Uterus (tissue), 7 donors: ENCODE data around the gene SLC27A3.

DNA sequence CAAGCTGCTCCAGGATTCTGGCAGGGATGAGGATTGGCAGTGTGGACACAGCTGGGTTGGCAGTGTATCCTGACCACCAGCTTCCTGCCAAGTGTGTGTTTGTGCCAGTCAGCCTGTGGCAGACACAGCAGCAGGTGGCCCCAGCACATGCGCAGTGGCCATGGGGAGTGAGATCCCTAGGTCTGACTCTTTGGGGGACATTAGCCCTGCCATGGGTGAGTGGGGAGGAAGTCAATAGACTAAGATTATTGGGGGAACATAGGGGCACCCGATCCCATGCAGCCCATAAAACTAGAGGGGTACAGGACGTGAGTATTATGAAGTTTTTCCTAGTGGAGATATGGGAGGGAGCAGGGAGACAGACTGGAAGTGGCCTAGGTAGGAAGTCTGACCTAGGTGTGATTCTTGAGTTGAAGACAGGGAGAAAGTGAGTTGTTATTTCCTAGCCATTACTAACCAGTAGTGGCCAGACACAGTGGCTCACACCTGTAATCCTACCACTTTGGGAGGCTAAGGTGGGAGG is 8.5 kb upstream of the SNAPIN start:
- PRO-cap, 4 experiments = no peak in any of the 4 experiments
- RAMPAGE, long total RNA, 2 experiments = no peak in any of the 2 experiments
- RRBS = no CpG with 5 or more reads among the region's 3 CpGs

DNA sequence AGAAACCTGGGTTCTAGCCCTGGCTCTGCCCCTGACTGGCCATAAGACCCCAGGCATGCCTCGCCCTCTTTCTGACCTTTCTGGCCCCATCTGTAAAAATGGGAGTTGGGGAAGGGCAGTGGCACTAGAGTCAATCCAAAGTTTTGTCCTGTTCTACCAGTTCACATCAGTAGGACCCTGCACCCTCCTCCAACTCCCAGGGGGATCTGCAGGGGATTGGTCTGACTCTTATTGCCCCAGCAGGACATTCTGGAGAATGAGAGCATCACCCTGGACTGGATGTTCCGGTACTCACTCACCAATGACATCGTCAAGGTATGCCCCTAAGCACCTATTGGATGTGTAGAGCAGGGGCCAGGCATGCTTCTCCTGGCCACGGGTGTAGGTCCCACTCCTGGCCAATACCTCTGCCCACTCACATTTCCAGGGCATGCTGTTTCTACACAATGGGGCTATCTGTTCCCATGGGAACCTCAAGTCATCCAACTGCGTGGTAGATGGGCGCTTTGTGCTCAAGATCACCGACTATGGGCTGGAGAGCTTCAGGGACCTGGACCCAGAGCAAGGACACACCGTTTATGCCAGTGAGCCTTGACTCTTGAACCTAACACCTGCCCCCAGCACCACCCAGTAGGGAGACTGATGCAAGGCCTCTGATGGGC is 8.4 kb downstream of the NPR1 start:
- PRO-cap, 4 experiments = no peak in any of the 4 experiments
- RAMPAGE, long total RNA, 2 experiments = start-site peak on the plus strand in 1 of 2 experiments, centred at position 274 of the sequence, 14 reads per replicate
- RRBS = no CpG with 5 or more reads among the region's 8 CpGs

DNA sequence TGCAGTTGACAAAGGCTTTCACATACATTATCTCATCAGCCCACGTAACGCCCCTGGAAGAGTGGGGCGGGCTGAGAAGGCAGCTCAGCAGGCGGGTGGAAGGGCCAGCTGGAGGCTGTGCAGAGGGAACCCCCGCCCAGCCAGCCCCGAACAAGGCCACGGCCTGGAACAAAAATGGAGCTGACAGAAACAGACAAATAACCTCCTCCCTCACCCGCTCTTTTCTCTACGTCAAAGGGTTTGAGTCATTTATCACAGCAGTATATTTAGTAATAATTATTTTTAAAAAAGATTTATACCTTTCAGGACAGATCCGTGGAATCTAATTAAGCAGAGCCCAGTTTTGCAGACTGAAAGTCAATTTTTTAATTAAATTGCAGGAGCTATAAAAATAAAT is 20.0 kb downstream of the NPR1 start:
- PRO-cap, 4 experiments = peak in 4 of 4 experiments; most common plus-strand start position 87 of the sequence (in 3); most common minus-strand start position 170 of the sequence (in 3)
- RAMPAGE, long total RNA, 2 experiments = no peak in any of the 2 experiments
- RRBS = no CpG with 5 or more reads among the region's 10 CpGs

GRCh38 chr1:153771596-153772286 is 3.5 kb upstream of the SLC27A3 start:
- PRO-cap, 4 experiments = no peak in any of the 4 experiments
- RAMPAGE, long total RNA, 2 experiments = no peak in any of the 2 experiments
- RRBS = no CpG with 5 or more reads among the region's 16 CpGs

DNA sequence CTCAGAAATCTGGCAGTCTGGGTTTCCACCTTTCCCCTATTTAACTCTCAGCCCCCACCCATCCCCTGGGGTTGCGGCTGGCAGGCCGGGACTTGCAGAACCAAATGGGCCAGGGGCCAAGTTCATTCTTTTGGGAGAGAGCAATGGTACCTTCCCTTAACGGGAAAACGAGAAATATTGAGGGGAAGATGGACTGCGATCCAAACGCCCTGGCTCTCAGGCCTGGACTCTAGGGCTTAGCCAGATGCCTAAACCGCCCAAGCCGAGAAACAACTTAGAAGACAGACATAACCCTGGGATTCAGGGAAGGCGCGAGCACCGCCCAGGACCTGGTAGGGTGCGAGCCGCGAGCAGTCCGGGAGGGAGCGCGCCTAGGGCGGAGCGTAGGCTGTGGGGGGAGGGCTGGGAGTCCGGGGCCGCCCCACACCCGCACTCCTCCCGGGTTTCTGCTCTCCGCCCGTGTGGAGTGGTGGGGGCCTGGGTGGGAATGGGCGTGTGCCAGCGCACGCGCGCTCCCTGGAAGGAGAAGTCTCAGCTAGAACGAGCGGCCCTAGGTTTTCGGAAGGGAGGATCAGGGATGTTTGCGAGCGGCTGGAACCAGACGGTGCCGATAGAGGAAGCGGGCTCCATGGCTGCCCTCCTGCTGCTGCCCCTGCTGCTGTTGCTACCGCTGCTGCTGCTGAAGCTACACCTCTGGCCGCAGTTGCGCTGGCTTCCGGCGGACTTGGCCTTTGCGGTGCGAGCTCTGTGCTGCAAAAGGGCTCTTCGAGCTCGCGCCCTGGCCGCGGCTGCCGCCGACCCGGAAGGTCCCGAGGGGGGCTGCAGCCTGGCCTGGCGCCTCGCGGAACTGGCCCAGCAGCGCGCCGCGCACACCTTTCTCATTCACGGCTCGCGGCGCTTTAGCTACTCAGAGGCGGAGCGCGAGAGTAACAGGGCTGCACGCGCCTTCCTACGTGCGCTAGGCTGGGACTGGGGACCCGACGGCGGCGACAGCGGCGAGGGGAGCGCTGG is at the start of gene SLC27A3:
SLC27A3 (plus strand) TSS at position 538 of the 1,011 bp plus-strand sequence.
- PRO-cap, 4 experiments = peak in 4 of 4 experiments; most common plus-strand start position 910 of the sequence (in 4); most common minus-strand start position 849 of the sequence (in 4)
- RAMPAGE, long total RNA, 2 experiments = no peak in any of the 2 experiments
- RRBS = 2% methylated on average over 19 of the region's 79 CpGs

DNA sequence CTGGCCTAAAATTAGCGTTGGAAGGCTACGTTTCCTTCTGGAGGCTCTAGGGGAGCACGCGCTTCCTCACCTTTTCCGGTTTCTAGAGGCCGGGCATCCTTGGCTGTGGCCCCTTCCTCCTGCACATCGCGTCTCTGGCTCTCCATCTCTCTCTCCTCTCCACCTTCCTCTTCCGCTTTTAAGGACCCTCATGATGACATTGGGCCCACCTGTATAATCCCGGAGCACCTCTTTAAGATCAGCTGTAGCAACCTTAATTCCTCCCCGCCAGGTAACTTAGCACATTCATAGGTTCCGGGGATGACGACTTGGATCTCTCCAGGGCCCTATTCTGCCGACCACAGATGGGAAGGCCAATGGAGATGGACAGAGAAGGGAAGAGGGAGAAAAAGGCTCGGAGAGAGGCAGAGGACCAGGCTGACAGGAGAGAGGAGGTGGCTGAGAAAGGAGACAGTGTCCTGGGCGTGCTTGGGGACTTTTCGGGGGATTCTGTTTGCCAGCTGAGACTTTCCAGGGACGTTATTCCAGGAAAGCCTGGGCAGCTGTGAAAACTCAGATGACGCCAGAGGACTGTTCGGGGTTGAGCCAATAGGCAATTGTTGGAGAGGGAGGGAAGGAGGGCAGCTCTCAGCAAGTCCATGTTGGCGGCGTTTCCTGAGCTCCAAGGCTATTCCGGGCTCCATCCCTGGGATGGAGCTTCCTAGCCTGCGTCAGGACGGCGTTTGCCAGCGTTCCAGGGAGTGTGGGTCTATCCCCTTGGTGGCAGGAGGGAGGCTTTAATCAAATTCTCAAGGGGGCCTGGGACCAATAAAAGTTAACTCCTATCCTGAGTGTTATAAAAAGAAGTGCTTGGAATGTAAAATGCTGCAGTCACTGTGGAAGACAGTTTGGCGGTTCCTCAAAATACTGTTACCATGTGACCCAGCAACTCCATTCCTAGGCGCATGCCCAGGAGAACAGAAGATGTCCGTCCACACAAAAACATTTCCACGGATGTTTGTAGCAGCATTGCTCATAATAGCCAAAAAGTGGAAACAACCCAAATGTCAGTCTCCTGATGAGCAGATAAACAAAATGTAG is 15.0 kb downstream of the SLC27A3 start:
- PRO-cap, 4 experiments = peak in 4 of 4 experiments; most common plus-strand start position 670 of the sequence (in 4); most common minus-strand start position 724 of the sequence (in 3)
- RAMPAGE, long total RNA, 2 experiments = no peak in any of the 2 experiments
- RRBS = 20% methylated on average over 3 of the region's 31 CpGs

GRCh38 chr1:153790948-153791651 is 15.9 kb downstream of the SLC27A3 start:
- PRO-cap, 4 experiments = no peak in any of the 4 experiments
- RAMPAGE, long total RNA, 2 experiments = no peak in any of the 2 experiments
- RRBS = no CpG with 5 or more reads among the region's 9 CpGs

DNA sequence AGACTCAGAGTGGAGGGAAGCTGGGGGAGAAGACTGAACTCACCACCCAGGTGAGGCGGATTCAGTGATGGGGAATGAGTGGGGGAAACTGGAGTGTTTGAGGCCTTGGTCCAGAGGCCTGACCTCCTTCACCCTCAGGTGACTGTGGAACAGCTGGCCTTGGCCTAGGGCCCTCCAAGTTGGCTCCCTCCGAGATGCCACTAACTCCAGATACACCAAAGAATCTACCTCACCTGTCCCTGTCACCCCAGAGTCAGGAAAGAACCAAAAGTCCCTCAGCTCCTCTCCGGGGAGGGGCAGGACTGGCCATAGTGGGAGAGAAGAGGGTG is 27.3 kb downstream of the SLC27A3 start:
- PRO-cap, 4 experiments = no peak in any of the 4 experiments
- RAMPAGE, long total RNA, 2 experiments = no peak in any of the 2 experiments
- RRBS = no CpG with 5 or more reads among the region's 3 CpGs

GRCh38 chr1:153944957-153945722 is 1.4 kb downstream of the DENND4B start:
- PRO-cap, 4 experiments = peak in 3 of 4 experiments; most common plus-strand start chr1:153945443 (in 3); most common minus-strand start chr1:153945249 (in 1)
- RAMPAGE, long total RNA, 2 experiments = no peak in any of the 2 experiments
- RRBS = 15% methylated on average over 2 of the region's 14 CpGs

DNA sequence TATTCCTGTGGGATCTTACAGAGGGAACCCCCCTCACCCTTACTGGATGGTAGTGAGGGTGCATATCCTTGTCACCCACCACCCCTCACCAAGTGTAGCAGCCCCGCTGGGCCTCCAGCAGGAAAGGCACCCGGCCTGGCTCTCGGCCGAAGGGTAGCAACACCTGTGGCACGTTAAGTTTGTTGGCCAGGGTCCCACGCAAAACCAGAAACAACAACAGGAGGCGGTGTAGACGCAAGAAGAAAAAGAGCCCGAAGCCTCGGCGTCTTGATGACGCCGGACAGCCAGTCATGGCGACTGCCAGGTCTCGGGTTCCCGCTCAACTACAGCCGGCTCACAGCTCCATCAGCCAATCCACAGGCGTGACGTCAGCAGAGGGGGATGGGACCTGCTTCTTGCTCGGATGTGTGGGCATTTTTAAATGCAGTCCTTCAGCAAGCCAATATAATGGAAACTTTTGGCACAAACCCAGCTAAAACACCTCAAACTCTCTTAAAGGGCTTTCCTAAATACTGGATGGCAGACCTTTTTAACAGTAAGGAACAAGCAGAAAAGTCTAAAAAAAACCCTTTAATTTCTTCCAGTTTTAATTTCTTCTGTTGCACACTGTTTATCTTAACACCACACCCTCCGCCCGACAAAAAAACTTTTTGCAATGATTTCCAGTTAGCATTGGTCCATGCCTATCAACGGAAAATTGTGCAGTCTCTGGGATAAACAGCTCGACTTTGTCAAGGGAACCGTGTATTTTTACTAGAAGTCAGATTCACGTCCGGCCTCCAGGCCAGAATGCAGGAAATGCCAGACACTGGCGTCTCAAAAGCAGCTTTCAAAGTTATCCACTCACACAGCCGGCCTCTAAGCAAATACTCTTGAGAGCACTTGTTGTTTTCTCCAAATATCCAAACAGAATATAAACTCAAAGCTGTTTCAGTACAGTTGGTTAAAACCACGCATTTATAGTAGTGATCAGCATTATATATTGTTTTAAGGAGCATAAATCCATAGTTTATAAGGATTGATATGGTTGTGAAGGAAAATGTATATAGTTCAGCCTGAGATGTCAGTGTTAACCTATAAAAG is 36.8 kb downstream of the TPM3 start:
- PRO-cap, 4 experiments = peak in 3 of 4 experiments; most common plus-strand start position 763 of the sequence (in 1); most common minus-strand start position 325 of the sequence (in 3)
- RAMPAGE, long total RNA, 2 experiments = no peak in any of the 2 experiments
- RRBS = 11% methylated on average over 7 of the region's 30 CpGs

DNA sequence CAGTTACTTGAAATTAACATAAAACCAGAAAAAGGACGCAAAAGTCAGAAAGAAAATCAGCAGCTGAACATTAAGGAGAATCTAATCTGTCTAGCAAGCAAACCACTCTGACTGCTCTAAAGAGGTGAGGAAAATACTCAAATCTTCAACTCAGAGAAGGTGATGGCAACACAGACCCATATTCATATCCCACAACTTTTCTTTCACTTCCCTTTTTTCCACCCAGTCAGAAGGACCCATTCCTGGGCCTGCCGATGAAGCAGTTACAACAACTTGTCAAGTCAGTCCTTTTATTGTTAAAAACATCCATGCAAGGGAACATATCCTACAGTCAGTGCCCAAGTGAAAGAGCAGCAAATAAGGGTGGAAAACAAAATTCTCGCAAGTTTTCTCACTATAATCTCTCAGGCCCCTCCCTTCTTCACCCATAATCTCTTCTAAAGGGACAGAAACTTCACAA is 33.5 kb downstream of the TPM3 start:
- PRO-cap, 4 experiments = no peak in any of the 4 experiments
- RAMPAGE, long total RNA, 2 experiments = no peak in any of the 2 experiments
- RRBS = no CpG with 5 or more reads among the region's 3 CpGs

DNA sequence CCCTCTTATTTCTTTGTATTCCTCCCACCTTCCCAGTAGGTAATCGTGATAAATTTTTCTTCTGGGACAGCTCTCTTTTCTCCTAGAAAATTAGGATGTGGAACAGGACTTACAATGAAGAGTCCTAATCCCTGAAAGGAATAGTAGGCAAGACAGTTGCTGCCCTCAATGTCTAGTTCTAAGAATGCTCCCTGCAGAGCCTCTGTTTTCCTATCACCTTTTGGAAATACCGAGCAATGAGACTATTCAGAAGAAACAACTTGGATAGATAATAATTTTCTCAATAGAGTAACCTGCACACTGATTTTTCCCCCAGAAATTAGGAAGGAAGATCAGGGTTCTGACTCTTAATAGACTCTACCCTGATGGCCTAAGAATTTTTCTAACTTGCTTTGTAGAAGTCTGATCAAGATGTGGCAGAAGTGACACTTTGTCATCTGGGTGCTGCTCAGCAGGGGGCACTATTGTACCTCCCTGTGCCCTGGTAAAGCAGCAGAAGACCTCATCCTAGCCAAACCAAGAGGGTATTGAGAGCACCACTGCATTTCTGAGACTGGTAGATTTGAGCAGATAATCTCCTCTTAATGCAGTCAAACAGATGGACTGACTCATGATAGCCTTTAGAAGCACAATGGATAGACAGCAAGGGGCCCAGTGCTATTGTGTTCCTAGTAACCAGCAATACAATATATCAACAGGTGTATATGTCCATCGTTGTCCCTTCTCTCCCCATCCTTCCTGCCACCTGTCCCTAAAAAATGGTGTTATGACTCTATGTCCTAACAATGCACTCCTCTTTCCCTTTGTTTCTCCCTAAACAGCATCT is 5.9 kb downstream of the TPM3 start:
- PRO-cap, 4 experiments = no peak in any of the 4 experiments
- RAMPAGE, long total RNA, 2 experiments = no peak in any of the 2 experiments
- RRBS = no CpG with 5 or more reads among the region's 3 CpGs

GRCh38 chr1:154221015-154222244 is 675 bp downstream of the UBAP2L start:
- PRO-cap, 4 experiments = peak in 3 of 4 experiments; most common plus-strand start chr1:154221582 (in 1); most common minus-strand start chr1:154221475 (in 1)
- RAMPAGE, long total RNA, 2 experiments = no peak in any of the 2 experiments
- RRBS = 3% methylated on average over 12 of the region's 58 CpGs

- PRO-cap, 4 experiments = no peak in any of the 4 experiments
- RAMPAGE, long total RNA, 2 experiments = start-site peak on the plus strand in 1 of 2 experiments, at chr1:154227300-154227342 at its widest, 18 reads per replicate
- RRBS = no CpG with 5 or more reads among the region's 2 CpGs
These were observed 6.3 kb downstream of the UBAP2L start for GRCh38 chr1:154227144-154227383.

DNA sequence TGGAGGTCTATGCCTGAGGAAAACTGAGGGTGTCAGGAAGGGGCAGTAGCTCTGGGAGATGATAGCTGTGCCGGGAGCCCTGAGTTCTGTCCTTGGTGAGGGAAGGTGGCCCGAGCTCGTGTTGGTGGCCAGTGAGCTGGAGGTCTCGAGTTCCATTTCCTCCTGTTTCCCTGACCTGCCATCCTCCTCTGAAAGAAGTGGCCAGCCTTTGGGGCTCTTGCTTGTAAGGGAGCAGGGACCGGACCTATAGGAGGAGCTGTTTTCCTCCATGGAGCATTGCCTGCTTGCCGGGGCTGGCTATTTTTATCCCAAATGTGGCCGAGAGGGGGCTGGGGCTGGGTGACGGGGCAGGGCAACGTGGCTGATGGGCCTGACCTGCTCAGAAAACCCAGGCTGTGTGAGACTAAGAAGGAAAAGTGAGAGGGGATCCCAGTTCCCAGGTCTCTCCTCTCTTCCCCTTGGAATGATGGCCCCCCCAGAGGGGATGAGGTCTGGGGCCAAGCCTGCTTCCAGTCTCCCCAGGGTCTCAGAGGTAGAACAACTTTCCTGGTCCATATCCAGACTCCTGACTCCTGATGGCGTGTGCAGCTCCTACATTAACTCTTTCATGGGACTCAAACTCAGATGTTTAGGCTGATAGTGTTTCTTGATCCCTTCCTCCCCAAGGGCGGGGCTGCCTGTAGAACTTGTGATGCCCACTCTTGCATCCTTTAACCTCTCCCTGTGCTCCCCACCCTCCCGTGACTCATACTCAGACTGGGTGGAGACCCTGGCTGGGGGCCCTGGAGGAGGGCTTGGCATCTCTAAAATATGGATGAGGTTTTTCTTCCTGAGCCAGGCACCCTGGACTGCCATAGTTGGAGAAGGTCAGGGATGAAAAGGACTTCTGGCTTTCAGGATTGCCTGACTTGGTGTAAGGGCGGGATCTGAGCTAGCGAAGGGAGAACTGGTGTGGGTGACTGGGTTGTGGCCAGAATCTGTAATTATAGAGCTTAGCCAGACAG is 1.1 kb downstream of the ATP8B2 start:
- PRO-cap, 4 experiments = peak in 4 of 4 experiments; most common plus-strand start position 854 of the sequence (in 2); most common minus-strand start position 681 of the sequence (in 4)
- RAMPAGE, long total RNA, 2 experiments = start-site peak on the plus strand in 1 of 2 experiments, centred at position 947 of the sequence, 7 reads per replicate
- RRBS = 5% methylated on average over 1 of the region's 14 CpGs

GRCh38 chr1:154340580-154341101 is 15.3 kb downstream of the ATP8B2 start:
- PRO-cap, 4 experiments = no peak in any of the 4 experiments
- RAMPAGE, long total RNA, 2 experiments = start-site peak on the plus strand in 1 of 2 experiments, at chr1:154340710-154341060 at its widest, 24 reads per replicate
- RRBS = no CpG with 5 or more reads among the region's 16 CpGs

GRCh38 chr1:154451088-154451303 is 45.9 kb downstream of the IL6R start:
- PRO-cap, 4 experiments = no peak in any of the 4 experiments
- RAMPAGE, long total RNA, 2 experiments = no peak in any of the 2 experiments
- RRBS = no CpG with 5 or more reads among the region's 5 CpGs

DNA sequence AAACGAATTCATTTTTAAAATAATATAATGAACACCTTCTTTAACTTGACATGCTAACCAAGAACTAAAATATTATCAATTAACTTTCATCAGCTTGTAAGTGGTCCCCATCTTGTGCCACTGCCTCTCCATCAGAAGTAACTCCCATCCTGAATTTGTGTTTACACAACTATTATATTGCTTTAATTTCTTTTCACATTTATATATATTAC is 20.2 kb upstream of the ADAR start:
- PRO-cap, 4 experiments = no peak in any of the 4 experiments
- RAMPAGE, long total RNA, 2 experiments = no peak in any of the 2 experiments
- RRBS = no CpG with 5 or more reads among the region's 1 CpG

DNA sequence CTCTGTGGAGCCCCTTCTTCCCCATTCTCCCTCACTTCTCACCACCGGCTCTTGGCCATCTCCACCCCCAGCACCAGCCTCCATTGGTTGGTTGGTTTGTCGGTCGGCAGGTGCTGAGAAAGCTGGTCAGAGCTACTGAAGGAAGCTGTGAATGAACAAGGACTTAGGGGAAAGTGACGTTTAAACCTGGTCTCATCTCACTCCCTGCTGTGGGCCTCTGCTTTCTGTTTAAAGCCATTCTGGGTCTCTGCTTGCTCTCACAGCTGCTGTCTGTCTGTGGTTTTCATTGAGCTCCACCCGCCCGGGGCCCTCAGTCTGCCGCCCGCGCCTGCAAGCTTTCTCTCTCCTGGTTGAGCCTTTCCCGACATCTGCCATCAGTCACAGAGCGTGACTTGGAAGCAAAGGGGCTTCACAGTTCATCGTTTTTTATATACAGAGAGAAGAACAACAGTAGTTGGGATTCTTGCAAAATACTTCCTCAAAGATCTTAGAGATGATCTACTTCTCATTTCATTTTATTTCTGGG is 122.1 kb downstream of the KCNN3 start:
- PRO-cap, 4 experiments = no peak in any of the 4 experiments
- RAMPAGE, long total RNA, 2 experiments = no peak in any of the 2 experiments
- RRBS = 16% methylated on average over 1 of the region's 12 CpGs

DNA sequence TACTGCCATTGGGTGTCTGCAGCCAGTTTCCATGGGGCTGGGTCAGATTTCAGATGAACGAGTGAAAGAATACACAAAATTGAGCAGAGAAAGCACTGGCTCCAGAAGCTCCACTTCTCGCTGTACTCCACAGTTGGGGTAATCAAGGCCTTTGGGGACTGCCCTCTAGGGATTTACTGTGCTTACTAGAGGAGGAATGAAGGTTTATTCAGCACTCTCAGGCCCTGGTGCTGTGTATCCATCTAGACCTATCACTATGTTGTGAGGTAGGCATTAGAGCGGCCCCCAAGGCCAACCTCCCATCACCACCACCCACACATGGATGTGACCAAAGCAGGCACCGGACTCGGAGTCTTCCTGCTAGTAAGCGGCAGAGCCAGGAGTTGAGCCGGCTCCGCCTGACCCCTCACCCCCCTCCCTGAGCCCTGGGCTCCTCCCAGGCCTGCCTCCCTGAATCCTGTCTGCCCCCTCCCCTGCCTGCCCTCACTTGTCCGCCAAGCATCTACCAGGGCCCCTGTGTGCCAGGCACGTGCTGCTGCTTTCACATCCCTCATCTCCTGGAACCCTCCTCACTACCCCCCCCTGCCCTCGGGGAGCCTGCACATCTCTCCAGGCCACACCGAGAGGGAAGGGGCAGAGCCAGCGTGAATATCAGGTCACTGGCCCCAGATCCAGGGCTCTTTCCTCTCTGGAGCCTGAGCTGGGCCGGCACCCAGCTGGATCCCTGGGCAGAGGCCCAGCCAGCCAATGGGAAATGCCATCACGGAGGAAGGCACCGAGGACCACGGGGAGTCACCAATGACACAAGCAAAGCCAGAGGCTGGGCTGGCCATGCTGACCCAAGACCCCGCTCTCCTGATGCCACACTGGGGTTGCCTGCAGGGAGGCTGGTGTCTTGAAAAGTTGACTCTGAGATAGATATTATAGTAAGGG is 23.2 kb downstream of the KCNN3 start:
- PRO-cap, 4 experiments = peak in 2 of 4 experiments; most common plus-strand start position 486 of the sequence (in 1); most common minus-strand start position 326 of the sequence (in 1)
- RAMPAGE, long total RNA, 2 experiments = no peak in any of the 2 experiments
- RRBS = 18% methylated on average over 3 of the region's 18 CpGs